HepG2 (cell line): ENCODE data around the gene SLC47A2.

GRCh38 chr17:19502485-19502926 lies 31.1 kb upstream of the SLC47A1 start:
- RRBS, 2 experiments = no CpG with 5 or more reads among the region's 9 CpGs
CAGE:
- cytosol, long polyA minus RNA = no peak
- cytosol, long polyA plus RNA = no peak
- long polyA plus RNA = no peak
- nucleus, long polyA minus RNA = no peak
- nucleus, long polyA plus RNA = no peak

DNA sequence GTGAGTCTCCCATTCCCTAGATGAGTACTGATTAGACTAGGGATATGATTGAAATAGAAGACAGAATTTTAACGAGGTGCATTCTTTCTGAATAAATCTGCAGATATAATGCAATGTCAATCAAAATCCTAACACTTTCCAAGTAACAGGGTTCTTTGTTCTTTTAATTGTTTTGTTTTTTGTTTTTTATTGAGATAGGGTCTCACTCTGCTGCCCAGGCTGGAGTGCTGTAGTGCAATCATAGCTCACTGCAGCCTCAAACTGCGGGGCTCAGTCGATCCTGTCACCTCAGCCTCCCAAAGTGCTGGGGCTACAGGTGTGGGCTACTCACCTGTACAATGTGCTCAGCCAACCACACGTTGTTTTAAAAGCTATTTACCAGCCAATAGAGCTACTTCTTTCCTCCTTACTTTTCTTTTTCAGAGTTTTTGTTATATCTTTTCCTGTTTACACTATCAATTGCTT lies 2.5 kb upstream of the SLC47A1 start:
- RRBS, 2 experiments = no CpG with 5 or more reads among the region's 4 CpGs
CAGE:
- cytosol, long polyA minus RNA = no peak
- cytosol, long polyA plus RNA = no peak
- long polyA plus RNA = no peak
- nucleus, long polyA minus RNA = no peak
- nucleus, long polyA plus RNA = no peak

- RRBS, 2 experiments = 96 to 97% methylated on average over 35 of the region's 101 CpGs
CAGE:
- cytosol, long polyA minus RNA = no peak
- cytosol, long polyA plus RNA = no peak
- long polyA plus RNA = no peak
- nucleus, long polyA minus RNA = no peak
- nucleus, long polyA plus RNA = no peak
Observed at GRCh38 chr17:19579290-19580507, 46.0 kb downstream of the SLC47A1 start.

GRCh38 chr17:19647260-19647851 lies 1.2 kb upstream of the ALDH3A2 start:
- RRBS, 2 experiments = 0 to 7% methylated on average over 1 of the region's 4 CpGs
CAGE:
- cytosol, long polyA minus RNA = no peak
- cytosol, long polyA plus RNA = no peak
- long polyA plus RNA = no peak
- nucleus, long polyA minus RNA = no peak
- nucleus, long polyA plus RNA = no peak

DNA sequence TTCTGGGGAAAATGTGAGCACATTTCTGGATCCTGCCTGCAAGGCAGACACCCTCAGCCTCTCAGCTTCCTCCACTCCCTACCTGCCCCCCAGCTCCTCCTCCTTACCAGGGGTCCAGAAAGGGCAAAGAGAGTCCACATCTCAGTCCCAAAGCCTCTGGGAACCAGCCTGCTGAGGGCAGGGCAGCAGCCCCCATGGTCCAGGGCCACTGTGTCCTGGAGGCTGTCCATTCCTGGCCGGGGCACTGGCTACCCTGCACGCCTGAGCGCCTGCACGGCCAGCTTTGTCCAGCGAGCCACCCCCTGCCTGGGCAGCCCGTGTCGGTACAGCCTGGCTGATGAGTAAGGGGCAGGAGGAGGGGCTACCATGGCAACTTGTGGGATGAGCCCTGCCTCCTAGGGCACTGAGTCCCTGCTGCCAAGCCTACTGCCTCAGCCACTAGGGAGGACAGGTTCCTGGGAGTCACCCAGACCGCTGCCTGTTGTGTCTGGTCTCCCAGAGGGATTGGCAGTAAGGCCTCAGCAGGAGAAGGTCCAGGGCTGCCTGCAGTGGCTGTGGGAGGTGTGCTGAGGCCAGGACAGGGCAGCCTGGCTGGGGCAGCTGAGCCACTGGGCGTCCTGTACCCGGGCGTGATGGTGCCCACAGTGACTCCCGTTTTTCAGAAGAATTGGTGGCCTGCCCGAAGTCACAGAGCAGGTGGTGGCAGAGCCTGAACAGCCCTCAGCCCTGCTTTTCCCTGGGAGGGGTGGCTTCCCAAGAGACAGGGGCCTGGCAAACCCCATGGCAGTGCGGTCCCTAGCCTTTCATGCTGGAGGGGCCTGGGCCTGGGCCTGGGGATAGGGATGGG lies at the start of gene SLC47A2:
TSS of gene SLC47A2 (minus strand) at position 259 of the 847 bp plus-strand sequence.
- RRBS, 2 experiments = no CpG with 5 or more reads among the region's 14 CpGs
CAGE:
- cytosol, long polyA minus RNA = no peak
- cytosol, long polyA plus RNA = no peak
- long polyA plus RNA = no peak
- nucleus, long polyA minus RNA = no peak
- nucleus, long polyA plus RNA = no peak

- RRBS, 2 experiments = no CpG with 5 or more reads among the region's 1 CpG
CAGE:
- cytosol, long polyA minus RNA = no peak
- cytosol, long polyA plus RNA = no peak
- long polyA plus RNA = no peak
- nucleus, long polyA minus RNA = start-site peak on the minus strand at chr17:19946440-19946658, 14 reads
- nucleus, long polyA plus RNA = no peak
Observed at GRCh38 chr17:19946282-19946828, 31.3 kb downstream of the AKAP10 start.

GRCh38 chr17:19957997-19958611 lies 19.5 kb downstream of the AKAP10 start:
- RRBS, 2 experiments = no CpG with 5 or more reads among the region's 8 CpGs
CAGE:
- cytosol, long polyA minus RNA = no peak
- cytosol, long polyA plus RNA = no peak
- long polyA plus RNA = no peak
- nucleus, long polyA minus RNA = no peak
- nucleus, long polyA plus RNA = no peak

DNA sequence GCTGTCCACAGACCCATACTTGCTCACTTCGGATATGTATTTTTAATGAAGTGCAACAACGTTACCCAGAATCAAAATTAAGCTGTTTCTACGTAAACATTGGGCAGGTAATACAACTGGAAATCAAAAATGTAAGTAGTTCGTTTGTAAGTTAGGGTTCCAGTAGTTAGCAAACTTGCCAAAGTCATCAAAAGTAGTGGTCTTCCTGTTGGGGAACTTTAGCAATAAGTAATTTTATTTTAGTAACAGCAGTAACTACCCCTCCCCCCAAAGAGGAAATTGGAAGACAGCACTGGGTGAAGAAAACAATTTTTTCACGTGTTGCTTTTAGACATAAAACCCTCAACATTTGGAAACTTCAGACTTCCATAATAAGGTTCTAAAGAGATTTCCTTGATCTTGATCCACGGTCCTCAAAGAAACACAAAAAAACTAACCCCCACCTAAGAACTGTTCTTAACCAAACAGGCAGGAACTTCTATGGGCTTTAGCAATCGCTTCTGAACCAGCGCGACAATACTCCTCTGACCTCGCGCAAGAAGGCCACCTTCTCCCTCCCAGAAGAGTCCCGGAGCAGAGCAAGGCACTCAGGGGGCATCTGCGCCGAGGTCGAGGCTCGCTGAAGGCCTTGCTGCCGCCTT lies 639 bp downstream of the AKAP10 start:
- RRBS, 2 experiments = no CpG with 5 or more reads among the region's 17 CpGs
CAGE:
- cytosol, long polyA minus RNA = no peak
- cytosol, long polyA plus RNA = no peak
- long polyA plus RNA = no peak
- nucleus, long polyA minus RNA = no peak
- nucleus, long polyA plus RNA = no peak

DNA sequence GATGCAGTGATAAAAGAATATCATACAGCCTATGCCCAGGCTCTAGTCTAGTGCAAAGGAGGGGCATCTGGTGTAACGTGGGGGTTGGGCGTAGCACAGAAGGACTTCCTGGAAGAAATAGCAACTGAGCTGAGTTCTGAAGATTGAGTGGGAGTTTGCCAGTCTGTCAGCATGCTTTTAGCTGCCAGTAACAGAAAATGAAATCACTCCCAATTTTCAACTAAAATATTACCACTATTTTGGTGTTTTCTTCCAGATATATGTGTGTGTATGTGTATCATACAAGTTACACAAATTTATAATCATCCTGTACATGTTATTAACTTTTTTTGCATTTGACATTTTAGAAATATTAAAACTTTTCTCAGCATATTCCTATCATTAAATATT lies 197.0 kb downstream of the SPECC1 start:
- RRBS, 2 experiments = no CpG with 5 or more reads among the region's 2 CpGs
CAGE:
- cytosol, long polyA minus RNA = no peak
- cytosol, long polyA plus RNA = no peak
- long polyA plus RNA = no peak
- nucleus, long polyA minus RNA = no peak
- nucleus, long polyA plus RNA = no peak

- RRBS, 2 experiments = no CpG with 5 or more reads among the region's 3 CpGs
CAGE:
- cytosol, long polyA minus RNA = no peak
- cytosol, long polyA plus RNA = no peak
- long polyA plus RNA = no peak
- nucleus, long polyA minus RNA = no peak
- nucleus, long polyA plus RNA = no peak
Observed at GRCh38 chr17:20216225-20216601, 207.1 kb downstream of the SPECC1 start.

GRCh38 chr17:21028790-21029494 lies 13.9 kb downstream of the USP22 start:
- RRBS, 2 experiments = no CpG with 5 or more reads among the region's 11 CpGs
CAGE:
- cytosol, long polyA minus RNA = no peak
- cytosol, long polyA plus RNA = no peak
- long polyA plus RNA = no peak
- nucleus, long polyA minus RNA = no peak
- nucleus, long polyA plus RNA = no peak

DNA sequence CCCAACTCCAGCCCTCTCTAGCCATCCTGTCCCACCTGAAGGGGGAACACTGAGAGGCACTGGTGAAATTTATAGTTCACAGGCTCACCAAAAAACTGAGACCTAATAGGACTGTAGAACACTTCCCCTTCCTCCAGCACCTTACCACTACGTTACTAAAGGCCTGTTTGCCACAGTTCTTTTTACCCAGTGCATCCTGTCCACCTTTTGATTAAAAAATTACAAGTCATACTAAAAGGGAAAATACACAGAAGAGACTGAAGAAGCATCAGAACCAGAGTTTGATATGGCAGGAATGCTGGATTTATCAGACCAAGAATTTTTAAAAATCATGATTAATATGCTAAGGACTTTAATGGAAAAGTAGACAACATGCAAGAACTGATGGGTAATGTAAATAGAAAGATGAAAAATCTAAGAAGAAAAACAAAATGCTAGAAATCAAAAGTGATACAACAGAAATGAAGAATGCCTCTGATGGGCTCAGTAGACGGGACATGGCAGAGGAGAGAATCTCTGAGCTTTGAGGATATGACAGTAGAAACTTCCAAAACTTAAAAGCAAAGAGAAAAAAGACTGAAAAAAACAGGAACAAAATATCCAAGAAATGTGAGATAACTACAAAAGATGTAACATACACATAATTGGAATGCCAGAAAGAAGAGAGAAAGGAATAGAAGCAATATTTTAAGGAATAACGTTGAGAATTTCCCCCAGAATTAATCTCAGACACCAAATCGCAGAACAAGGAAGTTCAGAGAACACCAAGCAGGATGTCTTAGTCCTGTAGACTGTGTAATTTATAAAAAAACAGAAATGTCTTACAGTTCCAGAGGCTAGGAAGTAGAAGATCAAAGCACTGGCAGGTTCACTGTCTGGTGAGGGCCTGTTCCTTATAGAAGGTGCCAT lies 26.3 kb downstream of the DHRS7B start:
- RRBS, 2 experiments = no CpG with 5 or more reads among the region's 4 CpGs
CAGE:
- cytosol, long polyA minus RNA = no peak
- cytosol, long polyA plus RNA = no peak
- long polyA plus RNA = no peak
- nucleus, long polyA minus RNA = no peak
- nucleus, long polyA plus RNA = no peak

DNA sequence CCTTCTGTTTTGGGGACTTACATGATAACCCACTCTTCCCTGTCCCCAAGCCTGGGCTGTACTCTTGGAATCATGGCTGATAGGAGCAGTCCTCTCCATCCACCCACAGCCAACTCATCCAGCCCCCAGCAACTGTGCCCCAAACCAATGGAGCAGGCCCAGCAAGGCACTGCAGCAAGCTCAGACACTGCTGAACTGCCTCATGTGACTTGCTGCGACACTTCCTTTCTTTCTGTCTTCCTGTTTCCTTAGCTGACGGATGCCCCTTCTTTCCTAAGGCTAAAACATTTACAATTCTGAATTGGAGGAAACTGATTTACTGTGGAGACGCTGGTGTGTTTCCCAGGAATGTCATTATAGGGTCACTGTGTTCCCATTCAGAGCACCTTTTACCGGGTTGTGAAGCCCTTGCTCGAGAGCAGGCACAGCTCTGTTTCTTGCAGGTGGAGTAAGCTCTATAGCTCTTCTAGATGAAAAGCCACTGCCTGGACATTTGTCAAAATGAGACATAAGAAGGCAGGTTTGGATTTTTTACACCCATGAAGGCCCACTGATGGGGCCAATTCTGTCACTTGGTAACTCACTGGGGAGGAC lies 27.5 kb downstream of the TMEM11 start:
- RRBS, 2 experiments = no CpG with 5 or more reads among the region's 5 CpGs
CAGE:
- cytosol, long polyA minus RNA = no peak
- cytosol, long polyA plus RNA = no peak
- long polyA plus RNA = no peak
- nucleus, long polyA minus RNA = no peak
- nucleus, long polyA plus RNA = no peak

- RRBS, 2 experiments = 4 to 7% methylated on average over 5 of the region's 23 CpGs
CAGE:
- cytosol, long polyA minus RNA = no peak
- cytosol, long polyA plus RNA = no peak
- long polyA plus RNA = no peak
- nucleus, long polyA minus RNA = no peak
- nucleus, long polyA plus RNA = no peak
Observed at GRCh38 chr17:21287747-21288883, 3.6 kb downstream of the MAP2K3 start.

- RRBS, 2 experiments = no CpG with 5 or more reads among the region's 10 CpGs
CAGE:
- cytosol, long polyA minus RNA = no peak
- cytosol, long polyA plus RNA = no peak
- long polyA plus RNA = no peak
- nucleus, long polyA minus RNA = no peak
- nucleus, long polyA plus RNA = no peak
Observed at GRCh38 chr17:21300213-21300717, 15.8 kb downstream of the MAP2K3 start.

DNA sequence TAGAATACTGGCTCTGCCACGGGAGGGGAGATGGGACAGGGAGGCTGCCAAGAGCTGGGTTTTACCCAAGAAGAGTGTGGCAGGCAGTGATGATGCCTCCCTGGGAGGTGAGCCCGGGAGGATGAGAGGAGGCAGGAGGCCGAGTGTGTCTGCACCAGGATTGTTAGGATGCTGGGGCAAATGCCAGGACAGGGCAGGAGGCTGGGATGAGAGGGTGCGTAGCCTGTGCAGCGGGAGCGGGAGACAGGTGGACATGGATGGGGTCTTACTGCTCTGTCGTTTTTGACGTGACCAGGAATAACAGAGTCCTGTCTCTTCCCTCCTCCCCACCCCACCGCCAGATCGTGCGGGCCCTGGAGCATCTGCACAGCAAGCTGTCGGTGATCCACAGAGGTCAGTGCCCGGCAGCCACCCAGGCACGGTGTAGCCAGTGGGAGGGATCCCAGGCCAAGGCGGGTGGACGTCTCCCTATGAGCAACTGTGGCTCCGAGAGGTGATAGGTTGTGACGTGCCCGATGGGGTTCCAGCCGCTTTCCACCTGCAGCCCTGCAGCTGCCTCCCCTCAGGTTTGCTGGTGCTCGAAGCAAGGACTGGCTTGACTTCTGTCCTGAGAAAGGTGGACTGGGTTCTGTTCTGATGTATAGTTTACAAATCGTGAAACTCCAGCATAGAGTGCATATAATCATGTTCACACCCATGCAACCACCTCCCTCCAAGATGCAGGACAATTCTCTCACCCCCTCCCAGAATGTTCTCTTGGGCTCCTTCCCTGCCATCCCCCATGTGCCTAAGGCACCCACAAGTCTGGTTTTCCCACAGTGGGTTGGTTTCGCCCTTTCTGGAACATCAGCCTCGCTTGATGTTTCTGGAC lies 18.6 kb downstream of the MAP2K3 start:
- RRBS, 2 experiments = no CpG with 5 or more reads among the region's 24 CpGs
CAGE:
- cytosol, long polyA minus RNA = no peak
- cytosol, long polyA plus RNA = no peak
- long polyA plus RNA = no peak
- nucleus, long polyA minus RNA = no peak
- nucleus, long polyA plus RNA = no peak

- RRBS, 2 experiments = 17 to 20% methylated on average over 7 of the region's 26 CpGs
CAGE:
- cytosol, long polyA minus RNA = no peak
- cytosol, long polyA plus RNA = no peak
- long polyA plus RNA = no peak
- nucleus, long polyA minus RNA = no peak
- nucleus, long polyA plus RNA = no peak
Observed at GRCh38 chr17:21397321-21397958, 21.3 kb downstream of the KCNJ12 start.

GRCh38 chr17:21456848-21457533 lies 80.8 kb downstream of the KCNJ12 start:
- RRBS, 2 experiments = 1 to 3% methylated on average over 12 to 14 of the region's 31 CpGs
CAGE:
- cytosol, long polyA minus RNA = no peak
- cytosol, long polyA plus RNA = no peak
- long polyA plus RNA = no peak
- nucleus, long polyA minus RNA = no peak
- nucleus, long polyA plus RNA = no peak

GRCh38 chr17:21841844-21842383 lies 149.6 kb downstream of the KCNJ18 start:
- RRBS, 2 experiments = no CpG with 5 or more reads among the region's 72 CpGs
CAGE:
- cytosol, long polyA minus RNA = no peak
- cytosol, long polyA plus RNA = no peak
- long polyA plus RNA = no peak
- nucleus, long polyA minus RNA = no peak
- nucleus, long polyA plus RNA = no peak

DNA sequence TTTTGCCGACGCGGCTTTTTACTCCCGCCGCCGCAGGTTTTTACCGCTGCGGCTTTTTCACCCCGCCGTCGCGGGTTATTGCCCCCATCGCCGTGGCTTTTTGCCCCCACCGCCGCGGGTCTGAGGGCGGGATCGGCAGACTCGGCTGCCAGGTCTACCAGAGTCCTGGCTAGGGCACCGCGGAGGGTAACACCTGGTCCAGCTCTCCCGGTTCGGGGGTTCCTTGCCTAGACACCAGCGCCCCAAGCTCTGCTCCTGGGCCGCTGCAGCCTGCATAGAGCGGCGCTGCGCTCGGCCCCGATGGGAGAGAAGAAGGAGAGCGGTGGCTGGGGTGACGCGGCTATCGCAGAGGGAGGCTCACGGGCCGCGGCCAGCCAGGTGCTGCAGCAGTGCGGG lies 562.5 kb upstream of the WSB1 start:
- RRBS, 2 experiments = no CpG with 5 or more reads among the region's 39 CpGs
CAGE:
- cytosol, long polyA minus RNA = no peak
- cytosol, long polyA plus RNA = no peak
- long polyA plus RNA = no peak
- nucleus, long polyA minus RNA = no peak
- nucleus, long polyA plus RNA = no peak